Measurements from ENCODE around the genes HOXA1 and EVX1.

DNA sequence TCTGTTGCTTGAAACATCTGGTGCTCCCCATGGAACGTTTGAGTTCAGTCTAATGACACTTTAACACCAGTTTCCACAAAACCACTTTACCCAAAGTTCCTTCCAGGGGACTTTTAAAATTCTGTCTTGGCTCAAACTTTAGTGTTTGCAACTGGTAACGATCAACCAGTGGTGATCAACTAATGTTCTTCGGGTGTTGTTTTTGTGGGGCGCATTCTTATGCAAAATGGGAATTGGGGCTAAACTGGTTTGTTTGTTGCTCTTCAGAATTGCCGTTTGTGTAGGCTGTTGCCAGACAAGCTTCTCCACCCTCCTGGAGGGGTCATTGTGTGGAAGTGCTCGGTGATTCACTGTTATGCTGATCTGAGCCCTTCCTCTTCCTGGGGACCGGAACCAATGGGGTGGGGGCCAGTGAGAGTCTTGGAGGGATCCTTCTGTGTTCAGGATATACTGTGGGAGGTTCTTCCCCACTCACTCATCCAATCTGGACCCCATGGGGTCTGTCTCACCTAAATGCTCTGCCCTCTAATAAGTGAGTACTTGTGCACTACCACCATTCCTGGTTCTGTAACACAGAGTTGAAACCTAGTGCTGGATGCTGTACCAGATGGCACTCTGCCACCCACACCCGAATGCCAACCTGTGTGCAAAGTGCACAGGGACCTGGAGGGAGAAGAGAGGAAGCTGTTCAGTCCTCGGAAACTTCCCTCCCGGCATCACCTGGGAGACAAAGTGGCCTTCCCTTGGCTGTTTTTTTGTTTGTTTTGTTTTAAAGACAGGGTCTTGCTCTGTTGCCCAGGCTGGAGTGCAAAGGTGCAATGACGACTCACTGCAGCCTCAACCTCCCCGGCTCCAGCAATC, 2.0 kb downstream of the NFE2L3 start:
- PRO-cap, 3 experiments = peak in 1 of 3 experiments; most common minus-strand start position 327 of the sequence (in 1)
- RAMPAGE, long total RNA, 4 experiments = no peak in any of the 4 experiments
- RRBS = no CpG with 5 or more reads among the region's 12 CpGs

GRCh38 chr7:26155444-26156280, 3.7 kb downstream of the NFE2L3 start:
- PRO-cap, 3 experiments = no peak in any of the 3 experiments
- RAMPAGE, long total RNA, 4 experiments = no peak in any of the 4 experiments
- RRBS = no CpG with 5 or more reads among the region's 6 CpGs

DNA sequence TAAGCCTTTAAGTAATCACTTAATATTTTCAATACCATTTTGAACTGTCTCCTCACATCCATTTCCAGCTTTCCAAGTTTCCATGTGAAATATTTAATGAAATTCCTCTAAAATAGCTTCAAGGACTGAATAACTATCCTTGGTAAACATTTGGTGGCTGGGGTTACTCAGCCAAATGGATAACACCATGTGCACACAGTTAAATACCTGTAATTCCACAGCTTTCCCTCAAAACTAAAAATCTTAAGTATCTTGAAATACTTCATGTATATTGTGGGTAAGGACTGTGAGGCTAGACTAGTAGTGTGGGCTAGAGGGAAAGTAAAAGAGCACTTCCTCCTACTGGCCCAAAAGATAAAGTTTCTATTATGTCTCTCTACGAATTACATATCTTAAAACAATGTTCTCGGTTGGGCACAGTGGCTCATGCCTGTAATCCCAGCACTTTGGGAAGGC, 6.8 kb downstream of the HNRNPA2B1 start:
- PRO-cap, 3 experiments = peak in 2 of 3 experiments; most common minus-strand start position 76 of the sequence (in 1)
- RAMPAGE, long total RNA, 4 experiments = no peak in any of the 4 experiments
- RRBS = no CpG with 5 or more reads among the region's 2 CpGs

DNA sequence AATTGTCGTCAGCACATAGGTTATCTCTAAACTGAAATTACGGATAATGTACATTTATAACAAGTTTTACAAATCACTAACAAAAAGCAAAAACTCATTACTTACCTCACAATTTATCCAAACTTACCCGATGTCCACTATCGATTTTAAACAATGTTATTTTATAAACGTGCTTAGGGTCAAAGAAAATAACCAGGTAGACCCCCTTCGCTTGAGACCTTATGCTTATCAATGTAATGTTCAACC, 1.5 kb downstream of the HNRNPA2B1 start:
- PRO-cap, 3 experiments = peak in 1 of 3 experiments; most common minus-strand start position 24 of the sequence (in 1)
- RAMPAGE, long total RNA, 4 experiments = no peak in any of the 4 experiments
- RRBS = no CpG with 5 or more reads among the region's 6 CpGs

- PRO-cap, 3 experiments = no peak in any of the 3 experiments
- RAMPAGE, long total RNA, 4 experiments = no peak in any of the 4 experiments
- RRBS = no CpG with 5 or more reads among the region's 10 CpGs
These were observed 126.1 kb downstream of the SNX10 start for GRCh38 chr7:26417354-26418478.

DNA sequence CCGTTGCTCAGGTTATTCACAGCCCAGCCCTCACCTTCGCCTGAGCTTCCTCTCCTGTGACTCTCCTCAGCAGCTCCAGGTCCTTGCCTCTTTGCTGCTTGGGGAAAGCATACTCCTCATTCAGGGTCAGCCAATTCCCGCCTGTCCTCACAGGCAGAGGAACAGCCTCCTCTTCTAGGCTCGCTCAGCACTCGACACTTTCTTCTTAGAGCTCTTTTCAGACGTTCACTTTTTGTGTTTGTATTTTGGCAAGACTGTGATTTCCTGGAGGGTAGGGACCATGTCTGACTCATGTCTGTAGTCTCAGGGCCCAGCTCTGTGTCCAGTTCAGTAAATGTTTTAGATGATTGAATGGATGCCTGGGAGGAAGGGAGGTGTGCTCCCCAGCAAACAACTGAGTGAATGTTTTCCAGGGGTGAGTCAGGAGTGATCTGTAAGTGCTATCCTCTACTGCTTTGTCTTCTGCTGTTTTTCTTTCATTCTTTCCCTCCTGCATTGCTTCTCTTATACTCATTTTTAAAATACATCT, 158.1 kb downstream of the SNX10 start:
- PRO-cap, 3 experiments = no peak in any of the 3 experiments
- RAMPAGE, long total RNA, 4 experiments = no peak in any of the 4 experiments
- RRBS = no CpG with 5 or more reads among the region's 6 CpGs

DNA sequence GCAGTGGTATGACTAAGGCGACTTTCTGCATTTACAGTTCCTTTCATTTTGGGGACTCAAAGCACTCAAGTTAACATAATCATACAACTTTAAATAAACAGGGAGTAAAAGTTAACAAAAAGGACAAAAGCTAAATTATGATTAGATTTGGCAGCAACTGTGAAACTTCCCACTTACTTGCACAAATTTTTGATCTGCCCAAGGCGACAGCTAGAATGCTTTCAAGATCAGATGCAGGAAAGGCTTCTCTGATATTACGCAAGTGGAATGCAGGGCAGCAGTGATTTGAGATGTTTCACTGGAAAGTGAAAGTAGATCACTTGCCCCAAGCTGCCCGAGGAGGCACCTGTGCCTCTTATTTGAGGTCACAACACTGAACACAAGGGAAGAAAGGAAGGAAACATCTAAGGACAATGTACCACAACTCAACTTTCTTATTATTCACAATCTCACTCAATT, 199.4 kb downstream of the SKAP2 start:
- PRO-cap, 3 experiments = no peak in any of the 3 experiments
- RAMPAGE, long total RNA, 4 experiments = no peak in any of the 4 experiments
- RRBS = no CpG with 5 or more reads among the region's 4 CpGs

DNA sequence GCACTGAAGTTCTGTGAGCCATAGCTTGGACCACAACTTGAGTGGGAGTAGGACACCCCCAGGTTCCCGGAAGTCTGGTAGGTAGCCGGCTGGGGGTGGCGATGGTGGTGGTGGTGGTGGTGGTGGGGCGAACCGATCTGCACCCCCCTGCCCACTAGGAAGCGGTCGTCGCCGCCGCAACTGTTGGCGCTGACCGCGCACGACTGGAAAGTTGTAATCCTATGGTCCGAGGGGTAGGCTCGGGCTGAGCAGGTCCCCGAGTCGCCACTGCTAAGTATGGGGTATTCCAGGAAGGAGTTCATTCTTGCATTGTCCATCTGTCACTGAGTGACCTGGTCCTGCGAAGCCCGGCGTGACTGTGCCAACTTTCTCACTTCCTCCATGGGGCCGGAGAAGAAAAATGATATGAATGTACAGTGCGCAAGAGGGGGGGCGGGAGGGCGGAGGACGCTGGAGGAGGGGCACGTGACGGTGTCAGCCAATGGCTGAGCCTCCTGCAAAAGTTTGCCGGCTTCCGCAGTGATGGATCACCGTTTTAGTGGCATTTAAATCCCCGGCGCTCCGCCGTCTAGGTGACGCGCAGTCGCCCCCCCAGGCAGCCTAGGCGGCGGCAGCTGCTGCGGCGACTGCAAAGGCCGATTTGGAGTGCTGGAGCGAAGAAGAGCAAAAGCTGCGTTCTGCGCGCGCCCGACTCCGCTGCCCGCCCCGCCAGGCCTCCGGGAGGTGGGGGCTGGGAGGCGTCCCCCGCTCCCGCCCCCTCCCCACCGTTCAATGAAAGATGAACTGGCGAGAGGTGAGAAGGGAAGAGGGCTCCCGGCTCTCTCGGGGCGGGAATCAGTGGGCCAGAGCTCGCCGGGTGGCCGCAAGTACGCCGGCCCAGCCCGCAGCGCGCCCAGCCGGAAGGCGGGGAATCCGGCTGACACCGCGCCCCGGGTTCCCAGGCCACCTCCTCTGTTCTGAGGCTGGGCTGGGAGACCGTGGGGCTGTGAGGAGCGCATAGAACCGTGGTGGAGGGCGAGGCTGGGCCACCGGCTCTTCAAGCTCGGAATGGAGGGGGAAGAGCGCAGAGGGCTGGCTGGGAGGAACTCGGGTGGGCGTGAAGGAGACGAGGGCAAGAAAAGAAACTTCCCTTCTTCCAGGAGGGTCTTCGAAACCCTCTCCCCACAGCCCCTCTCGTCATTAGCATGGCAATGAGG, at the start of gene HOXA1:
Gene HOXA1, minus strand, starts transcription at position 405 of the 1,196 bp plus-strand sequence.
- PRO-cap, 3 experiments = peak in 3 of 3 experiments; most common plus-strand start position 631 of the sequence (in 3); most common minus-strand start position 325 of the sequence (in 2)
- RAMPAGE, long total RNA, 4 experiments = start-site peak on the plus strand in 4 of 4 experiments, centred at positions 559 to 587 of the sequence, 49 to 332 reads per replicate; start-site peak on the minus strand in 2 of 4 experiments, centred at positions 410 to 427 of the sequence, 8 to 18 reads per replicate
- RRBS = 10% methylated on average over 13 of the region's 87 CpGs

DNA sequence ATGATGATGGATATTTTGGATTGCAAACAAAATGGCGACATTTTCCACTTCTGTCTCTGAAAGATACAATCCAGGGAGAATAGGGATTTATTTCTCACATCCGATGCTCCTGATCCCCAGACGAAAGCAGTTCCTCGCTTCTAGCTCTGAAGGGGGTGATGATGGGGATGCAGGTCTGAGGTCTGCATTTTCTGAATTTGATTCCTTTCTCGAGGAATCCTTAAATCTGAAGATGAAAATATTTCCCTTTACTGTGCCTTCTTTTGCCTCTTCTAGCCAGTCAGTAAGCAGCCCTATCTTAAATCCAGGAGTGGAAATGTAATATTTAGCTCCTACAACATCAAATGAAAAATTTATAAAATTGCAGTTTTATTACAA, 3.4 kb upstream of the HOXA2 start:
- PRO-cap, 3 experiments = no peak in any of the 3 experiments
- RAMPAGE, long total RNA, 4 experiments = no peak in any of the 4 experiments
- RRBS = no CpG with 5 or more reads among the region's 5 CpGs

DNA sequence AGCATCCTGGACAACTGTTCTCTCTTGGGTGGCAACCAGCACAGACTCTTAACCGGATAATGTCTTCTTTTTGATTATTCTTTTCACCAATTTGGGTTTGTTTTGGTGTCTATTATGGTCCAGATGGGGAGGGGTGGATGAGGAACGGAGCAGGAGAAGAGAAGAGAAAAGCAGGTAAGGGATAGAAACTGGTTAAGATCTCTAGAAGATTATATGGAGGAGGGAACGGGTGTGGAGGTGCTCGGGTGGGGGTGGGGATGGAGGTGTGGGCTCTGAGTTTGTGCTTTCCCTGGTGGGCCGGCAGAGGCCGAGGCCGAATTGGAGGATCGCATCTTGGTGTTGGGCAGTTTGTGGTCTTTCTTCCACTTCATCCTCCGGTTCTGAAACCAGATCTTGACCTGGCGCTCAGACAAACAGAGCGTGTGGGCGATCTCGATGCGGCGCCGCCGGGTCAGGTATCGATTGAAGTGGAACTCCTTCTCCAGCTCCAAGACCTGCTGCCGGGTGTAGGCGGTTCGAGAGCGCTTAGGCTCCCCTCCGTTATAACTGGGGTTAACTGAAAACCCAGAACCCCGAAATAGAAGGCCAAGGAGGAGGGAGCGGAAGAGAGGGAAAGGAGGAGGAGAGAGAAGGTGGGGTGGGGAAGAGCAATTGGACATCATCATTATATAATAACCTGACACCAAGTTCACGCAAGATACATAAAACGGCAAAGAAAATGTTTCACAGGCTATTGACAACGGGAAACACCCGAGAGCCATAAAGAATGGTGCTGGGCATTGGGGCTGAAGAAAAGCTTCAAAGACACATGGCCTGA, 1.3 kb downstream of the HOXA4 start:
- PRO-cap, 3 experiments = no peak in any of the 3 experiments
- RAMPAGE, long total RNA, 4 experiments = no peak in any of the 4 experiments
- RRBS = 26% methylated on average over 12 of the region's 29 CpGs

DNA sequence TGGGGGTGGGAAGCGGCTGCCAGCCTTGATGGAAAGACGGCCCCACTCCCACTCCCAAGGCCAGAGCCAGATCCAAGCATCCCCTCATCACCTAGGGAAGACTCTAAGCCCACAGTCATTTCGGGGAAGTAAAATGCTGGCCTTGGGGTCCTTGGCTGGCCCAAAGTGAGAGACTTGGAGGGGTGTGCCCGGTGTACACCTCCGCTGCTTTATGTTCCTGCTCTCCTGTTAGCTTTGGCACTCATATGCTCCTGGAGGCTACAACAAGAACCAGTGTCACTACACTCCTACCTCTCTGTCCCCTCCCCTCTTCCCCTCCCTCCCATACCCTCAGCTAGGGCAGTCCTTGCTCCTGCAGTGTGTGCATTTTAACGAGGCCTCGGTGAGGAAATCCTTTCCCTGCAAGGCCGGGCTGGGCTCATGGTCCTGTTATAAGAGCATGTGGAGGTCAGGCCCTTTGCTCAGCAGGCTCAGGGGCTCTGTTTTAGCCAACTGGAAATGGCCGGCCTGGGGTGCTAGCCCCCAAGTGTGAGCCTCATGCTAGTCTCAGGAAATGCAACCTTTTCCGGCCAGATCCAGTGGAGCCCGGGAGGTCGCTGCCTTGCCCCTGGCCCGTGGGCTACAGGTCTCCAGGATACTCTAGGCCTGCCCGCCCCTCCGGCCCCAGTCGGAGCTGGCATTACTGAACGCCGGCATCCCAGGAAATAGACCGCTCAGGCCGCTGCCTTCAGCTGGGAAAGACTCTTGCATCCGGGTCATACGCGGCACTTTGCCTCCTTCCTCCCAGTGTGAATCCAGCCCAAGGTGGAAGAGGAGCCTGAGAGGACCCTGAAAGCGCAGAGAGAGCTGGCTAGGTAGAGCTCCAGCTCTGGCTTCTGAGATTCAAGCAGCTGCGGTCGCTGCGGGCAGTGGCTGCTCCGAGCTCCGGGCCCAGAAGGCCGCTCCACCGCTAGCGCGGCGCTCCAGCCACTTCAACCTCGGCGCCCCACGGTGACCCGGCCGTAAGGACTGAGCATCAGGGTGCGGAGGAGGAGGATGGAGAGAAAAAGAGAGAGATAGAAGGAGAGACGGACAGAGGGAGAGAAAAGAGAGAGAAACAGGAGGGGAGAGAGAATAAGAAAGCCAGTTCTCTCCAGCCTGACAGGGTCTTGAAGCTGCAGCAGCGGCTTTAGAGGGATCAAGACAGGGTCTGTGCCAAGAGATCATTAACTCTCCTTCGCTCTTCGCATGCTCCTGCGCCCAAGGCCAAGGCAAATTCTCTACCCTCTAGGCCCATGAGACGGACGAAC, 1.4 kb upstream of the HOXA10 start:
- PRO-cap, 3 experiments = no peak in any of the 3 experiments
- RAMPAGE, long total RNA, 4 experiments = no peak in any of the 4 experiments
- RRBS = 26% methylated on average over 22 of the region's 47 CpGs

GRCh38 chr7:27177207-27178322, 3.4 kb upstream of the HOXA10 start:
- PRO-cap, 3 experiments = no peak in any of the 3 experiments
- RAMPAGE, long total RNA, 4 experiments = no peak in any of the 4 experiments
- RRBS = no CpG with 5 or more reads among the region's 22 CpGs

- PRO-cap, 3 experiments = no peak in any of the 3 experiments
- RAMPAGE, long total RNA, 4 experiments = no peak in any of the 4 experiments
- RRBS = no CpG with 5 or more reads among the region's 13 CpGs
These were observed 2.6 kb downstream of the HOXA11 start for GRCh38 chr7:27182196-27183035.

- PRO-cap, 3 experiments = no peak in any of the 3 experiments
- RAMPAGE, long total RNA, 4 experiments = no peak in any of the 4 experiments
- RRBS = no CpG with 5 or more reads among the region's 42 CpGs
These were observed 10.4 kb upstream of the HOXA13 start for GRCh38 chr7:27210007-27211057.

- PRO-cap, 3 experiments = peak in 2 of 3 experiments; most common plus-strand start chr7:27242780 (in 1); most common minus-strand start chr7:27242569 (in 1)
- RAMPAGE, long total RNA, 4 experiments = no peak in any of the 4 experiments
- RRBS = no CpG with 5 or more reads among the region's 37 CpGs
These were observed at the start of gene EVX1 for GRCh38 chr7:27242375-27242913. TSS of gene EVX1 (plus strand) at chr7:27242802.

DNA sequence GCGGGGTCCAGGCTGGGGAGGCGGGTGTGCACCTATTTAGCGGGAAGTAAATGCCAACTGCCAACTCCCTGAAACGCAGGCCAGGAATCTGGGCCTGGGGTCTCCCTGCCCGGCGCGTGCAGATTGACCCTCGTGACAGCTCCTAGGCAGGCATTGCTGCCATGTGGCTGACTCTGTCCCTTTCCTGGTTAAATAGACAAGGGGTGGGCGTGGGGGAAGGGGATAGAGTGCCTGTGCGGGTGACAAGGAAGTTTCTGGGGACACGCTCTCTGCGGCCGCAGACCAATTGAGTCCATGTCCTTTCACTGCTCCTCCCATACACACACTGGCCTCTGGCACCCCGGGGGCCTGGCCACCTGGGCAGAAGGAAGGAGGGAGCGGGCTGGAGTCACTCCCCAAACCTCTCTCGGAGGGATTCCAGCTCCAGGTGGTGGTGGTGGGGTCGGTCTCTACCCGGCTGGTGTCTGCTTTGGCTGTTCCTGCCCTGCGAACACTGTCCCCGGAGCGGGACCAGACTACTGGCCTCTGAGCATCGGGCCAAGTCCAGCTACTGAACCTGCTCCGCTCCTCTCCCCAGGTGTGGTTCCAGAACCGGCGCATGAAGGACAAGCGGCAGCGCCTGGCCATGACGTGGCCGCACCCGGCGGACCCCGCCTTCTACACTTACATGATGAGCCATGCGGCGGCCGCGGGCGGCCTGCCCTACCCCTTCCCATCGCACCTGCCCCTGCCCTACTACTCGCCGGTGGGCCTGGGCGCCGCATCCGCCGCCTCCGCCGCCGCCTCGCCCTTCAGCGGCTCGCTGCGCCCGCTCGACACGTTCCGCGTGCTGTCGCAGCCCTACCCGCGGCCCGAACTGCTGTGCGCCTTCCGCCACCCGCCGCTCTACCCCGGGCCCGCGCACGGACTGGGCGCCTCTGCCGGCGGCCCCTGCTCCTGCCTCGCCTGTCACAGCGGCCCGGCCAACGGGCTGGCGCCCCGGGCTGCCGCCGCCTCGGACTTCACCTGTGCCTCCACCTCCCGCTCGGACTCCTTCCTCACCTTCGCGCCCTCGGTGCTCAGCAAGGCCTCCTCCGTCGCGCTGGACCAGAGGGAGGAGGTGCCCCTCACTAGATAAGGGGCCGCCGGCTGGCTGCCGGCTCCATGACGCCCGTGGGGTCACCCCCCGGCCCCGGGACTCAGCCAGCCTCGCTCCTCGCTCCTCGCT, 3.1 kb downstream of the EVX1 start:
- PRO-cap, 3 experiments = no peak in any of the 3 experiments
- RAMPAGE, long total RNA, 4 experiments = no peak in any of the 4 experiments
- RRBS = 9% methylated on average over 28 of the region's 98 CpGs

DNA sequence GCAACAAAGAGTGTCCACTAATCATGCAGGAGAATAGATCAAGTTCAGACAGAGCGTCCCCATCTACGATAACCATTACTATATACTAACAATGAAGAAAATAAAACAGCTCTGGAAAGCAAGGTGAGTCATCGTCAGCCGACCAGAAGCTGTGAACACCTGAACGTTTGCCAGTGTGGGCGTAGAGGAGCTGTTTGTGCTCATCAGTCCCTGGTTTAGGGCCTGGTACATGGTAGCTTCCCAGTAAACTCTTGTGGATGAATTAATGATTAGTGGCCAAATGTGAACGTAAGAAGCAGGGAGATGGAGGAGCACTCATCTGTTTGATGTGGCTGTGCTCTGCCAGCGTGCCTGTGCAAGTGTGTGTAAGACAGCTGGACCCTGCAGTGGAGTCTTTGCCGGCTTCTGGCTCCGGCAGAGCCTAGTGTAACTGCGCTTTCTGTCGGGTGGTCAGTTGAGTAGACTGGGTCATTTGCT, 180.8 kb downstream of the EVX1 start:
- PRO-cap, 3 experiments = no peak in any of the 3 experiments
- RAMPAGE, long total RNA, 4 experiments = no peak in any of the 4 experiments
- RRBS = no CpG with 5 or more reads among the region's 12 CpGs

DNA sequence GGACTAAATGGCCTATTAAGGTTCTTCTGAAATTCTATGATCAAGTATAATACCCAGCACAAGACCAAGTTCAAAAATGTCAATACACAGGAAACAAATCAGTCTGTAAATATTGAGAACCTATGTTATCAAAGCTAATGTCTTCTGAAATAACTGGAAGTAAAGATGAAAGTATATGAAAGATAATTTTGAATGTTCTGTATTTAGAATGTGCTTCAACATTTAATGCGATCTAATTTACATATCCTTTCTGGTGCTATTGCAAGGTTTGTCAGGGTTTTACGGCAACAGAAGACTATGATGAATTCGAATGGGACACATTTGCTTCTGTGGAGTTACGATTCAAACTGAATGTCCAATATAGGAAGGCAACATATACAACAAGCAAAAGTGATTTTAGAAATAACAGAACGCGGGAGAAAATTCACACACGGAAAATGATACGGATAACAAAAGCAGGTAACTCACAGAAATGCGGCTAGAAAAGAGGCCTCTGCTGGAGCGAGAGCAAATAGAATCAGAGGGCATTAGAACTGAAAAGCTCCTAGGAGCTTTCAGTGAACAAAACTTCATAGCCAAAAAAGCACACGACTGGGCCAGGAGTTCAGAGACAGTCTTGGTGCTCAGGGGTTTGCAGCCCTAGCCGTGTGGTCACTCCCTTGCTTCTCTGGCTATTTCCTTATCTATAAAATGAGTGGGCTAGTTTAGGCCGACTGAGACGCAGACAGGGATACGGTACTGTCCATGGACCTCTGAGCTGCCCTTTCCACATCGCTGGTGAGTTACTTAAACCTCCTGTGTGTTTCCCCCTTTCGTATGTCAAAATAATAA, 655 bp upstream of the TAX1BP1 start:
- PRO-cap, 3 experiments = peak in 3 of 3 experiments; most common plus-strand start position 716 of the sequence (in 2); most common minus-strand start position 677 of the sequence (in 2)
- RAMPAGE, long total RNA, 4 experiments = no peak in any of the 4 experiments
- RRBS = no CpG with 5 or more reads among the region's 17 CpGs

GRCh38 chr7:27828611-27829248, 88.8 kb downstream of the TAX1BP1 start:
- PRO-cap, 3 experiments = no peak in any of the 3 experiments
- RAMPAGE, long total RNA, 4 experiments = no peak in any of the 4 experiments
- RRBS = no CpG with 5 or more reads among the region's 5 CpGs

DNA sequence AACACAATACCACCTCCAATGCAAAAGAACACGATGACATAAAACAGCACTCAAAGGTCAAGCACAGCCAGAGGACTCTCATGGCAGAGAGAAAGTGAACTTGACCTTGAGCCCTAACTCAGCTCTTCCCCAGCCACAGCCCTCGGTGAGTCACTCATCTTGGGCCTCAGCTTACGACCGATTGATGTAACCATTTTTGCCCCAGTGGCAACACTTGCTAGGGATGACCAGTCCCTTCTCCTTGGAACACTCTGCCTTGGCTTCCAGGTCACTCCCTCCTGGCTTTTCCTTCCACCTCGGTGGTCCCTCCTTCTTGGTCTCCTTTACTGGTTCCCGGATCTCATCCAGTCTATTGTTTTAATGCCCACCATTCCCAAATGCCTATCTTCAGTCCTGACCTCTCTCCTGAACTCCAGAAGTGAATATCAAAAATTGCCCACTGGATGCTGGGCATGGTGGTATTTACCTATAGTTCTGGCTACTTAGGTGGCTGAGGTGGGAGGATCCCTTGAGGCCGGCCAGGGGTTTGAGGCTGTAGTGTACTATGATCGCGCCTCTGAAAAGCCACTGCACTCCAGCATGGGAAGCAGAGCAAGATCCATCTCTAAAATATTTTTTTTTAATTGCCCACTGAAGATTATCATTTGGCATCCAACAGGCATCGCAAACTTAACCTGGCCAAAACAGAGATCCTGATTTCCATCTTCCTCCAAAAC, 77.6 kb downstream of the JAZF1 start:
- PRO-cap, 3 experiments = peak in 2 of 3 experiments; most common plus-strand start position 204 of the sequence (in 2); most common minus-strand start position 94 of the sequence (in 1)
- RAMPAGE, long total RNA, 4 experiments = no peak in any of the 4 experiments
- RRBS = no CpG with 5 or more reads among the region's 10 CpGs

Measured in adrenal gland (tissue), 7 donors.